Astrocyte (in vitro differentiated cells and primary cell): ENCODE measurements around a stretch of chr7.

- PRO-cap, result no peak
- RRBS, 2 experiments, result no CpG with 5 or more reads among the region's 13 CpGs
Observed at GRCh38 chr7:30484-30823, 161.9 kb upstream of the FAM20C start.

- PRO-cap, result no peak
- RRBS, 2 experiments, result no CpG with 5 or more reads among the region's 17 CpGs
Observed at GRCh38 chr7:34780-35776, 157.3 kb upstream of the FAM20C start.

DNA sequence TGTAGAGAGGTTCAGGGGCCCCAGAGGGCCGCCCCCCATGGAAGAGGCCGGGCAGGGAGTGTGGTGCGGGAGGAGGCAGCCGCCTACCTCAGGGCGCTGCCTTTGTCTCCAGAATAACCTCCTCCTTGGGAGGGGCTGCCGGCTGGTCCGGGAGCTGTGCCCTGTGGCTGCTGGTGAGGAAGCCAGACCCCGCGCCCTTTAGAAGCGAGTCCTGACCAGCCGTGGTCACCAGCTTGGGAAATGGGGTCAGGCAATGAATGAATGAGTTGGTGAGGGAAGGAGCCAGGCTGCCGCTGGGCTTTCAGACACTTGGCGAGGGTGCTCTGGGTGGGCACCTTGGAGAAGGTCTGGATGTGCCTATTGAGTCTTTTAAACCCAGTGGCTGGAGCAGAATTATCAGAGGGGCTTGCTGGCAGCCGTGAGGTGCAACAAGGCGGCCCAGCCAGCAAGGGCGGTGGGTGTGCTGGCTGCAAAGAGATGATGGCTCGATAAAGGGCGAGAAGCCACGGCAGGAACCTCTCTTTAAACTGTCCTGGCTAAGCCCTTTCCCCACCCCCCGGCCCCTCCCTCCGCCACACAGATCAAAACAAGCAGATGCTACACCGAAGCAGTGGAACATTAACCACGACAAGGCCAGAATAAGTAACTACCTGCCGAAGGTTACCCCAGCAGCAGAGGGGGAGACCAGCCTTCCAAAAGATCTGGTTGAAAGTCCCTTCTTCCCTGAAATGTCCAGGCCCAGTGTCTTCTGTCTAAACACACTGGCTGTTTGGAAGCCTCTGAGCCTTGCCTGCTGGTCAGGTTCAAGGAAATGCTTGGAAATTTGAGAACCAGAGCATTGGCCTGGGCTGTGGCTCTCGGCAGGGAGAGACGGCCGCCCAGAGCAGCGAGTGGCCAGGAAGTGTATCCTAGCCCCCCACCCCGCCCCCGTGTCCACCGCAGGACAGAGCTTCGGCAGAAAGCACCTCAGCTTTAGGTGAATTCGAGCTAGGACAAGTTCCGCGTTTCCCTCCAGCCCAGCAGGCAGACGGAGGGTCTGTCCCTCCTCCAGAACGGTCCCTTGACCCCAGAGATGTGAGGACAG is 1.8 kb downstream of the FAM20C start:
- PRO-cap, result no peak
- RRBS, 2 experiments, result 5 to 9% methylated on average over 4 to 5 of the region's 37 CpGs

DNA sequence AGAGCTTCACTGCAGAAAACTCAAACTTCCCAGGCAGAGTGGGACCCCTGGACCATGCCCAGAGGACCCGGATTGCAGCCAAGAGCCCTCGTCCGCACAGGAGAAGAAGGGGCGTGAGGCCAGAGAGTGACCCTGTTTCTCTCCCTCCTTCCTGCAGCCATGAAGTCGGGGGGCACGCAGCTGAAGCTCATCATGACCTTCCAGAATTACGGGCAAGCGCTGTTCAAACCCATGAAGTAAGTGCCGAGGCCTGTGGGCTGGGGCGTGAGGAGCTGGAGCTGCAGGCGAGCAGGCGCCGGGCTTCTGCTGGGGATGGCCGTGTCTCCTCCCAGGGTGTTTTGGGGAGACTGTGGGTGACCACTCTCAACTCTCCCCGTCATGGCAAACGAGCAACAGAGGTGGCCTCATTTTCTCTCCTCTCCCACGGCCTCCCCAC is 16.4 kb downstream of the FAM20C start:
- PRO-cap, result no peak
- RRBS, 2 experiments, result no CpG with 5 or more reads among the region's 17 CpGs

DNA sequence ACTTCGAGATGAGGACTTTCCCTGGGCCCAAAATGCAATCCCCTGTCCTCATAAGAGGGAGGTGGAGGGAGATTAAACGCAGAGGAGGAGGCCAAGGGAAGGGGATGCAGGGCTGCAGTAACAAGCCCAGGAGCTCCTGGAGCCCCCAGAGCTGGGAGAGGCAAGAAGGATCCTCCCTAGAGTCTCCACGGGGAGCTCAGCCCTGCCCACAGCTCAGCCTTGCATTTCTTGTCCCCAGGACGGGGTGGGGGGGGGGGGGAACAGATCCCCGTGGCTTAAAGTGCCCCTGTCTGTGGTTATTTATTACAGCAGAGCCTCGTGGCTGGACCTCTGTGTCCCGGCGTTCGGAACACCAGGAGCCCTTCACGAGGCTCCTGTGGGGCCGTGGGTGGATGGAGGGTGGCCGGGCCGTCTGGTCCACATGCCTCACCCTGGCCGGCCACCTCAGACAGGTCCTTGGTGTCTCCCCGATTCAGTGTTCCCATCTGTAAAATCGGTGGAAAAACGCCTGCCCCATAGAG is 37.8 kb downstream of the FAM20C start:
- PRO-cap, result no peak
- RRBS, 2 experiments, result 43 to 75% methylated on average over 2 to 6 of the region's 17 CpGs

DNA sequence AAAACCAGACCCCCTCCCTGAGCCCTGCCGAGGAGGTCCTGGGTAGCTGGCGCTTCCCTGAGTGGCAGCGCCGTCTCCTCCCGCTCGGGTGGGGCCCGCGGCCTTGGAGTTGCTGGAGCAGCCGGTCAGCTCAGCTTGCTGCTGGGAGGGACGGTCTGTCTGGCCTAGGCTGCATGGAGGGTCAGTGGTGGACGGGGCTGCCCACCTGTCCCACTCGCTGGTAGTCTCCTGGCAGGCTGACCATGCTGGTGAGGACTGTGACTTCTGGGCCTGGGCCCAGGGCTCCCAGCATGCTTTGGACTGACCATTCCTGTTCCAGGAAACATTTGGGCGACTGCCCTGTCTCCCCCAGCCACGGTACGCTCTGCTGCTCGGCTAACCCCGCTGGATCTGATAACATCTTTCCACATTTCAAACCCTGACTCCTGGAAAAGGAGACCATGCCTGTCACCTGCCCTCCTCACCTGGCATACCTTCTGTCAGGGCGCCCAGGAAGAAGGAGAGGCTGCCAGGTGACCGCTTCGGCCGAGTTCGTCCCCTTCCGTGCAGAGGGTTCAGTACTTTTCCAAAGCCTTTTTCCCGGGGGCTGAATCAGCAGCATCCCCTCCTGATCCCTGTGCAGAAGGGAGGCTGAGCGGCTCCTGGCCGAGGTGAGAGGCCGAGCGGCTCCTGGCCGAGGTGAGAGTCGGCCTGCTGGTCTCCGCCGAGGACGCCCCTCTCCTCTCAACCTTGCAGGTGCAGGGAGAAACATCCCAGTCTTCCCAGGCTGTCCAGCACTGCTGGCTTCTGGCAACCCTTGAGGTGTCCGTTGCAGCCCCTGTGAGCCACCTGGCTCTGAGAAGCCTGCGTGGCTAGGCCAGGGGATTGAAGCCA is 43.4 kb downstream of the FAM20C start:
- PRO-cap, result no peak
- RRBS, 2 experiments, result no CpG with 5 or more reads among the region's 35 CpGs

DNA sequence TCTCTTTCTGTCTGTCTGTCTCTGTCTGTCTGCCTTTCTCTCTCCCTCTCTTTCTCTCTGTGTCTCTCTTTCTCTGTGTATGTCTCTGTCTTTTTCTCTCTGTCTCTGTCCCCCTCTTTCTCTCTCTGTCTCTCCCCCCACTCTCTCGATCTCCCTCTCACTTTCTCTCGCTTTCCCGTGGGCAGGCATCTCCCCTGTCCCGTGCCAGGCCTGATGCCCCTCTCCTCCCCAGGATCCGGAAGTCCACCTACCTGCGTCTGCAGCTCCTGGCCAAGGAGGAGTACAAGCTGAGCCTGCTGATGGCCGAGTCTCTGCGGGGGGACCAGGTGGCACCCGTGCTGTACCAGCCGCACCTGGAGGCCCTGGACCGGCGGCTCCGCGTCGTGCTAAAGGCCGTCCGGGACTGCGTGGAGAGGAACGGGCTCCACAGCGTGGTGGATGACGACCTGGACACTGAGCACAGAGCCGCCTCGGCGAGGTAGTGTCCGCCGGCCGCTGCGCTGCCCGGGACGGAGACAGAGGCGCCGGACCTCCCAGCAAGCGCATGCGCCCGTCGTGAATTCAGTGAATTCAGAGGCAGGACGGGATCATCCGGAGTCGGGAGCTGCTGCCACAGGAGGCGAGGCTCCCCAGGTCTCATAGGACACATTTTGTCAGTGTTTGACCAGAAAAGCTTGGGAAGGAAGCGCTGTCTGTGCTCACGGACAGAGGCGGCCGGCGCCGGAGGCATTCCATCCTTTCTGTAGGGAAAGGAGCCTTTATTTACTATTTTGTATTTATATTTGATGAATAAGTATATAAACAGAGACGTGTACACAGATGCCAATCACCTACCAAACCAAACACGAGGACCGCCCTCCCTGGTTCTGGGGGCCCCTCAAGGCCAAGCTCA is 30.2 kb upstream of the FOXL3 start:
- PRO-cap, result no peak
- RRBS, 2 experiments, result 94 to 97% methylated on average over 7 to 11 of the region's 49 CpGs

DNA sequence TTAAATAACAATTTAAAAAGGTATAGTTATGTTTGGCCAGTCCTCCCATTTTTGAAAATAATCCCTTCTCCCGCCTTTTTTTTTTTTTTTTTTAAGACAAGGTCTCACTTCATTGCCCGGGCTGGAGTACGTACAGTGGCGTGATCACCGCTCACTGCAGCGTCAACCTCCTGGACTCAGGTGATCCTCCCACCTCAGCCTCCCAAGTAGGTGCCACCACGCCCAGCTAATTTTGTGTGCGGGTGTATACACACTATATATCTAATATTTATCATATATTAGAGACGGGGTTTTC is 16.3 kb downstream of the FOXL3 start:
- PRO-cap, result unidirectional peak, minus-strand start at position 86 of the sequence
- RRBS, 2 experiments, result no CpG with 5 or more reads among the region's 9 CpGs

DNA sequence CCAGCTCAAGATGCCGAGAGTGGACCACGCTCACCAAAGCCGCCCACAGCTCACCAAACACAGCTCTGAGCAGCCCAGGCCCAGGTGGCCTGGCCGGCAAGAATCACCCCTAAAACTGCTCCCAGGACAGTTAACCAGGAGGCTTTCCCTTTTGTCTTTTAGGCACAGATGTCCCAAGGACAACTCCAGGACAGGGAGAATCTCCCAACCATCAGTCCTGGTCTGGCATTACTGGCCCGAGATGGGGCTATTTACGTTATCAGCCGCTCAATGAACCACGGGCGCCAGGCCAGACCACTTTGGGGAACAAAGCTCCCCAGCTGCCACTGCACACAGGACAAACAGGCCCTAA is 5.2 kb downstream of the PDGFA start:
- PRO-cap, result no peak
- RRBS, 2 experiments, result no CpG with 5 or more reads among the region's 9 CpGs

DNA sequence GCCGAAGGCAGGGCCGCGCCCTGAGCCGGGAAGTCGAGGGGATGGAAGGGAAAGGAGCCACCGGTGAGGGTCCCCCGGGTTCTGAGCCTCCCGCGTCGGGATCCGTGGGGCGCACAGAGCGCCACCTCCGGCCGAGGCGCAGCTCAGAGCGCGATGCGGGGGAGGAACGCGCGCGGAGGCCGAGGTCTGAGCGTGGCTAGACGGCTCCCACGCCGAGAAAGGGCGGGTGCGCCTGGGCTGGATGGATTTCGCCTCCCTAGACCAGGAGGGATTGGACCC is 856 bp upstream of the PDGFA start:
- PRO-cap, result no peak
- RRBS, 2 experiments, result 1 to 9% methylated on average over 8 to 10 of the region's 31 CpGs

GRCh38 chr7:557397-558060 is 37.9 kb upstream of the PDGFA start:
- PRO-cap, result no peak
- RRBS, 2 experiments, result no CpG with 5 or more reads among the region's 26 CpGs

- PRO-cap, result no peak
- RRBS, 2 experiments, result 93 to 100% methylated on average over 1 of the region's 18 CpGs
Observed at GRCh38 chr7:833282-834107, 1.2 kb downstream of the SUN1 start.

- PRO-cap, result no peak
- RRBS, 2 experiments, result 83% methylated on average over 5 of the region's 16 CpGs; no CpG with 5 or more reads in 1 of the 2 experiments
Observed at GRCh38 chr7:837077-837625, 4.9 kb downstream of the SUN1 start.

DNA sequence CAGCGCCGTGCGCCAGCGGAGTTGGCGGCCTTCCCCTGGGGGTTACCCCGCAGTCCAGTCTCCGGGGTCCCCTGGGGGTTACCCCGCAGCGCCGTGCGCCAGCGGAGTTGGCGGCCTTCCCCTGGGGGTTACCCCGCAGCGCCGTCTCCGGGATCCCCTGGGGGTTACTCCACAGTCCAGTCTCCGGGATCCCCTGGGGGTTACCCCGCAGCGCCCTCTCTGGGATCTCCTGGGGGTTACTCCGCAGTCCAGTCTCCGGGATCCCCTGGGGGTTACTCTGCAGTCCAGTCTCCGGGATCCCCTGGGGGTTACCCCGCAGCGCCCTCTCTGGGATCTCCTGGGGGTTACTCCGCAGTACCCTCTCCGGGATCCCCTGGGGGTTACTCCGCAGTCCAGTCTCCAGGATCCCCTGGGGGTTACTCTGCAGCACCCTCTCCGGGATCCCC is 15.5 kb downstream of the SUN1 start:
- PRO-cap, result no peak
- RRBS, 2 experiments, result 98 to over 99% methylated on average over 6 of the region's 29 CpGs

- PRO-cap, result no peak
- RRBS, 2 experiments, result no CpG with 5 or more reads among the region's 17 CpGs
Observed at GRCh38 chr7:869232-869850, 7.0 kb upstream of the GET4 start.

GRCh38 chr7:876985-877618 is 748 bp downstream of the GET4 start:
- PRO-cap, result no peak
- RRBS, 2 experiments, result 4 to 7% methylated on average over 8 to 9 of the region's 39 CpGs

DNA sequence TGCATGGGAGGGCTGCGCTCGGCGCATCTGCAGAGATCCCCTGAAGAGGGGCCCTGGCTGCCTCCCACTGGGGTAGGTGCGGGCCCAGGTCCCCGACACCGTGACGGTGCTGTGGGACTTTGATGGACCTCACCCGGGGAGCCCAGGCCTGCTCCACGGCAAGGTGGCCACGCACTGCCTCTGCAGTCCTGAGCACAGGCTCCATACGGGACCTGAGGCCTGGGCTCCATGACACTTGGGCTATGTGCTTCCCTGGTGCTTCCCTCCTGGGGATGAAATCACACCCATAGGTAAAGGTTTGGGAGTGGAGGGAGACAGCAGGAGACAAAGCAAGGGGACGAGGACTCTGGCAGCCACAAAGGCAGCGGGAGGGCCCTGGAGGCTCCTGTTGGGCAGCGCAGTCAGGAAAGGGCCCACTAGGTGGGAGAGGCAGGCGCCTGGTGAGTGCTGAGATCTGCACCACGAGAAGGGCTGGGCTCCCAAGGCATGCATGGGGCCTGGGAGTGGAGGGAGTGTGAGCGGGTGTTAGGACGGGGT is 12.9 kb downstream of the GET4 start:
- PRO-cap, result no peak
- RRBS, 2 experiments, result no CpG with 5 or more reads among the region's 18 CpGs

GRCh38 chr7:909851-910614 is 33.7 kb downstream of the GET4 start:
- PRO-cap, result no peak
- RRBS, 2 experiments, result no CpG with 5 or more reads among the region's 31 CpGs

- PRO-cap, result no peak
- RRBS, 2 experiments, result no CpG with 5 or more reads among the region's 52 CpGs
Observed at GRCh38 chr7:920390-921320, 33.8 kb downstream of the ADAP1 start.

GRCh38 chr7:922483-923095 is 31.9 kb downstream of the ADAP1 start:
- PRO-cap, result no peak
- RRBS, 2 experiments, result 60 to 68% methylated on average over 9 of the region's 25 CpGs